Neural cell (in vitro differentiated cells): ENCODE measurements around the genes DRD1 and RNF44.

GRCh38 chr5:172918792-172919517, 40.3 kb upstream of the RPL26L1 start:
- RAMPAGE, long total RNA = no peak

DNA sequence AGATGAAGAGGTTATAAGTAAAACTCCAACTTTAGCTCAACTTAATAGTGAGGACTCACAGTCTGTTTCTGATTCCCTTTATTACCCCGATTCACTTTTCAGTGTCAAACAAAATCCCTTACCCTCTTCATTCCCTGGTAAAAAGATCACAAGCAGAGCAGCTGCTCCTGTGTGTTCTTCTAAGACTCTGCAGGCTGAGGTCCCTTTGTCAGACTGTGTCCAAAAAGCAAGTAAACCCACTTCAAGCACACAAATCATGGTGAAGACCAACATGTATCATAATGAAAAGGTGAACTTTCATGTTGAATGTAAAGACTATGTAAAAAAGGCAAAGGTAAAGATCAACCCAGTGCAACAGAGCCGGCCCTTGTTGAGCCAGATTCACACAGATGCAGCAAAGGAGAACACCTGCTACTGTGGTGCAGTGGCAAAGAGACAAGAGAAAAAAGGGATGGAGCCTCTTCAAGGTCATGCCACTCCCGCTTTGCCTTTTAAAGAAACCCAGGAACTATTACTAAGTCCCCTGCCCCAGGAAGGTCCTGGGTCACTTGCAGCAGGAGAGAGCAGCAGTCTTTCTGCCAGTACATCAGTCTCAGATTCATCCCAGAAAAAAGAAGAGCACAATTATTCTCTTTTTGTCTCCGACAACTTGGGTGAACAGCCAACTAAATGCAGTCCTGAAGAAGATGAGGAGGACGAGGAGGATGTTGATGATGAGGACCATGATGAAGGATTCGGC, 34.6 kb downstream of the CREBRF start:
- RAMPAGE, long total RNA = no peak

- RAMPAGE, long total RNA = no peak
Measured at GRCh38 chr5:173237183-173237670, 2.2 kb upstream of the NKX2-5 start.

DNA sequence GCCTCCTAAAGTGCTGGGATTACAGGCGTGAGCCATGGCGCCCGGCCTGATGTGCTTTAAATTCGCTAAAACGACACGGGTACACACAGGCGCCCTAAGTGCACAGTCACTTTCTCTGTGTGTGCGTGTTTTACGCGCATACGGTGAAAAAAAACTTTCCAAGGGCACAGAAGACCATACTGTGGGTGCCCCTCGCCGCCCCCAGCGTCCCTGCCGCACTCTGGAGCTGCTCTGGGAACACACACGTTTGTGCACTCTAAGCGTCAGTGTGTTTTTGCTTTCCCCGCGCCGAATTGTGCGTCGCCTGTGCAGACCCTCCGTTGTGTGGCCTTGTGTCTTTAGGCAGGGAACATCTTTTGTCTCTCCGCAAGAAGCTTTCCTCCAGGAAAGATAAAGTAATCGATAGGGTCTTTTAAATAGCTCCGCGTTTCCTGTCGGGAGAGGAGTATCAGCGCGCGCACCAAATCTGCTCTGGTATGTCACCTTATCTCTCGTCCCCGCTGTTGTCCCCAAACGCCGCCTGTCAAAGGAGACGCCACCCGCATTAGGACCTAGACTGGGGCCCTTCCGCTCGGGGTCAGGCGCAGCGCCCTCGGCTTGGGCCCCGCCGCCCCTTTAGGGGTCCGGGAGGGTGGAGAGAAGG, 10.4 kb upstream of the NKX2-5 start:
- RAMPAGE, long total RNA = no peak

DNA sequence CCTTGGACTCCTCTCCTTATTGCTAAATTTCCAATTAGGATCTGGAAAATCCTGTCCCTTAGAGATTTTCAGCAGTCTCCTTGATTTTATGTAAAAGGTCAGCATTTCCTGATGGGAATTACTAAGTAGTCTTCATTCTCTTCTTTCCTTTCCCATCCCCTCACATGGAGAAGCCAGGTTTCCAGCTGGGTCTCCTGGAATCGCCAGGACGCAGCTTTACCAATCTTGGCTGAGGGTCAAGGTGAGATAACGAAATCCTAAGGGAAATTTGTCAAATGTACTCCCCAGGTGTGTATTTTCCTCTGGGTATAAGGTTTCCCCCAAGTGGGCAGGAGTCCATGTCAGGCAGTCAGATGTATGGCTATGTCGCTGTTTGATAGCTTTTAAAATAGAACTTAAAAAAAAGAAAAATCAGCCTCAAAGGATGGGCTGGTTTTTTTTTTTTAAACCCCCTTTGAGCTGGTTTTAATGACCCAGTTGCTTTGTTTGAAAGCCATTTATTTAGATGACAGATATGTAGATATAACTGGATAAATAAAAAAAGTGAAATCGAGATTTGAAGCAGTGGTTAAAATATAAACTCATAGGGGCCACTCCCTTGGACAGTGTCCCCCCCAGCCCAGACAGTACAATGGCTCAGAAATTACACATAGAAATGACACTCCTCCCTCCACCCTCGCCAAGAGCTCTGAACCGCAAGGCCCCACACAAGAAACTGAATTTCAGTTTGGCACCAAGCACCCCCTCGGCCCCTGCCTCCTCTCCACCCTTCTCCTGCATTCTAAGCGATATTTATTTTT, 11.4 kb downstream of the STC2 start:
- RAMPAGE, long total RNA = no peak

DNA sequence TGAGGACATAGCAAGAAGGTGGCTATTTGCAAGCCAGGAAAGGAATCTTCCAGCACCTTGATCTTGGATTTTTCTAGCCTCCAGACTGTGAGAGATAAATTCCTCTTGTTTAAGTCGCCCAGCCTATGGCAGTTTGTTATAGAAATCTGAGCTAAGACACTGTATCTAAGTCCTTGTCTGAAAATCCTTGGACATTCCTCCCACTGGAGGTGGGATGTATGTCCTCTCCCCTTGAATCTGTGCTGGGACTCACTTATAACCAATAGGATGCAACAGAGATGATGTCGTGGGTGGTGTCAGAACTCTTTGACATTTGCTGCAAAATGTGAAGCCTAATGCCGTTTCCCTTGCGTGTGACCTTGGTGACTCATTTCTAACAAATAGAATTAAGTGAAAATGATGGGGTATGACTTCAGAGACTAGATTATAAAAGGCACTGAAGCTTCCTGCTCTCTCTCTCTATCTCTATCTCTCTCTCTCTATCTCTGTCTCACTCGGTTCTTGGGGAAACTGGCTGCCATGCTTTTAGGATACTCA, 126.0 kb upstream of the STC2 start:
- RAMPAGE, long total RNA = no peak

DNA sequence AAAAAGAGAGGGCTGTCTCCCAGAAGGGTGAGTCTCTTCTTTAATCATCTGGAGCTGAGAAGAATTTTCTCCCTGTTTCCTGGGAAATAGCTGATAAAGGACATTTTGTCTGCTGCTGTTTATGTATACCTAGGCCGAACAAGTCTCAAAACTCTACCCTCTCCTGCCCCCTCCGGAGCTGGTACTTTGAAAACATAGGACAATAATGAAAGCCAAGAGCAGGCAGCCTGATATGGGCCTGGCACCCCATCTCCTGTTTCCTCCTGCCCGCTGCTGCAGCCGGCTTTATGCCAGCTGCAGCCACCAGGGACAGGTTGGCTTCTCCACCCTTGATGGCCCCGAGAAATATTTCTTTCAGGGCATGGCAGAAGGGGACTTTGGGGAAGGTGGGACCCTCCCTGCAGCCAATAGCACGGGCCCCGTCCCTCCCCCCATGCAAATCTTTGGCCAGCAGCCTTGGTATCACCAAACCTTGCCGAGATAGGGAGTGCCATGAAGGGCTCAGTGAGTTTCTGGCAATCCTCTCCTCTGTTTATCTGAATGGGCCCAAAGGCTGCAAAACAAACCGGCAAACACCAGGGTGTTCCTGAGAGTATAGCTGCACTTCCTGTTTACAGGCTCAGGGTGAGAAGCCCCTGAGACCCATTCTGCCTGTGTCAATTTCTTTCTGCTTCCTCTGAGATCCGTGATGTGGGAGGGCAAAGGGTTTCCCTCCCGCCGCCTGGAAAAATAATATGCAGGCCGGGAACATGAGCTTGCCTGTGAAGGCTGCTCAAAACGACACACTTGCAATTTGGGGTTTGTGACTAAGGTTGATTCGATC, 73.4 kb upstream of the BOD1 start:
- RAMPAGE, long total RNA = no peak

GRCh38 chr5:173778772-173779279, 109.3 kb upstream of the CPEB4 start:
- RAMPAGE, long total RNA = no peak

- RAMPAGE, long total RNA = no peak
Measured at GRCh38 chr5:173793643-173794543, 94.3 kb upstream of the CPEB4 start.

GRCh38 chr5:173878114-173878626, 10.0 kb upstream of the CPEB4 start:
- RAMPAGE, long total RNA = no peak

- RAMPAGE, long total RNA = no peak
Measured at GRCh38 chr5:173889134-173889452, 944 bp downstream of the CPEB4 start.

GRCh38 chr5:174327412-174327903, 282.0 kb downstream of the NSG2 start:
- RAMPAGE, long total RNA = no peak

DNA sequence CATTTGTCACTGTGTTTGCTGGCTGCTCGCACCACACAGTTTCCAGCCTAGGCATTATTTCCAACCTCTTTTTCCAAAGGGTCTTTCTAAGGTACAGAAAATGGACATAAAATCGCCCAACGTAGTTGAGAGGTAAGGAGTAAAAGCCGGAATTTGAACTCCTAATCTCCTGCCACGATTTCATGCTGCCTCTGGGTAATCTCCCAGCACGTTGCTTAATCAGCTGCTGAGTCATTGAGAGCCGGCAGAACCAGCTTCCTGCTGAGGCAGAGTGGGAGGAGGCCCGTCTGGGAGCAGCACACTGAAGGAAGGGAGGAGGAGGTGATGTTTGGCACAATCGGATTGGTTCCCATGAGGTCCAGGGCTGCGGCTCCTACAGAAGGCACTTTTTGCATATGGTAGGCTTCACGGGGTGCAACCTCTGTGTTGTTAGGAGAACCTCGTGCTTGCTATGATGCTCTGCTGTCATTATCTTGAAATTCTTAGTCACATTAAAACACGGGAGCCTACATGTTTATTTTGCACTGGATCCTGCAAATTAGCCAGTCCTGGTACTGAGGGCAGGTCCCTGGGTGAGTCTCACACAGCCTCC, 191.8 kb upstream of the MSX2 start:
- RAMPAGE, long total RNA = no peak

- RAMPAGE, long total RNA = no peak
Measured at GRCh38 chr5:175443845-175444472, at the start of gene DRD1. TSS of gene DRD1 (minus strand) at chr5:175444182.

DNA sequence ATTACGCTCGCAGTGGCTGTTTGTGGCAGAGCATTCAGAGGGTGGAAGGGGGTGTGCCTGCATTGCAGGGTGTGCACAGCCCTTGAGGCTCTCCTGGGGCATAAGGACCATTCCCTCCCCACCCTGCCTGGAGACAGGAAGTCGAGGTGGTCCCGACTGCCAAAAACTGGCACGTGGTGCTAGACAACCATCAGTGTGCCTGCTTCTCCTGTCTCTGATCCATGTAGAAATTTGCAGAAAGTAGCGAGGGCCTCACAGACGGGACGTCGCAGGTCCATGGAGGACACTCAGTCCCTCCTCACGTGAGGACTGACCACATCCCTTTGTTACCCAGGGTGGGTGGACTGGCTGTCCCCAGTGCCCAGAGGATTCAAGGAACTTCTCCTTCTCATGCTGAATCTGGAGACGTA, 35.3 kb downstream of the HRH2 start:
- RAMPAGE, long total RNA = no peak

DNA sequence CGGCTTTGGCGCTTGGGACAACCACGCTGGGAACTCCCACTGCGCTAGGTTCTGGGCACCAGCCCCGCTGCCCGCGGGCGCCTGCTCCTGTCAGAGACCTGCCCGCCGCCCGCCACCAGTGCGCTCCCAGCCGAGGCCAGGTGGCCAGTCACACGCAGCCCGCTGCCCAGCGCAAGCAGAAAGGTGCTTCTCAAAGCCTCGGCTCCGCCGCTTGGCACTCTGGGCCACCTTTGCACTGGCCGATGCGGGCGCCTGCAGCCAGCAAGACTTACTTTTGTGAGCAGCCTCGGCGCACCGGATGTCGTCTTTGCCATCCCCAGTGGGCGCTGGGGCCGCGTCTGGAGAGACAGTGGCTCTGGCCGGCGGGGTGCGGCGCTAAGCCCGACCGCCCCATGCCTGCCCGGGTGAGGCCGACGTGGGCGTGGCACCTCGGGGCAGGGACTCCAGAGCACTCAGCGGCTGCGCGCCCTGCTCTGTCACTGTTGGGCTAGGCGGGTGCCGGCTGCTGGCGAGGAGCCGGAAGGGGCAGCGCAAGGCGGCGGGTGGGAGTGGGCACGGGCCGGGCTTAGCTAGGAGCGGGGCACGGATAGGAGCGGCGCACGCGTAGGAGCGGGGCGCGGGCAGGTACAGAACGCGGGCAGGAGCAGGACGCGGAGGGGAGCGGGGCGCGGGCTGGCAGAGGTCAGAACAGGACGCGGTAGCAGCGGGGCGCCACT, 39.1 kb upstream of the SIMC1 start:
- RAMPAGE, long total RNA = no peak

GRCh38 chr5:176289795-176290768, 51.9 kb downstream of the SIMC1 start:
- RAMPAGE, long total RNA = no peak

DNA sequence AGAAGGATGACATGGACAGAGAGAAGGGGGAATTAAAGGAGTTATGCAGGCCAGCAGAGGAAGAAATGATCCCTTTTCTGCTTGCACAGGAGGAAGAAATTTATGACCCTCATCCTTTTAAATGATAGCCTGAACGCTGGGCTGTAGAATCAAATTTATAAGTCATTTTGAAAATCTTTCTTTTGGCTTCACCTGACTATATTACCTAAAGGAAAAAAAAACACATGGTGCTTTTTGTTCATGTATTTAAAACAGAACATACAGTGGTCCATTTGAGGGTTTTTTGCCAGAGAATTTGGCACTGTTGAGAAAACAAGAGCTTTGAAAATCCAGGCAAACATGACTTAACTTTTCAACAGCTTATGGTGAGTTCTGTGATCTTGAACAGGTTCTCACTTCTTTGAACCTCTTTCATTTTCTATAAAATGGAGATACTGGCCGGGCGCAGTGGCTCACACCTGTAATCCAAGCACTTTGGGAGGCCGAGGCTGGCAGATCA, 5.2 kb downstream of the FAF2 start:
- RAMPAGE, long total RNA = no peak

DNA sequence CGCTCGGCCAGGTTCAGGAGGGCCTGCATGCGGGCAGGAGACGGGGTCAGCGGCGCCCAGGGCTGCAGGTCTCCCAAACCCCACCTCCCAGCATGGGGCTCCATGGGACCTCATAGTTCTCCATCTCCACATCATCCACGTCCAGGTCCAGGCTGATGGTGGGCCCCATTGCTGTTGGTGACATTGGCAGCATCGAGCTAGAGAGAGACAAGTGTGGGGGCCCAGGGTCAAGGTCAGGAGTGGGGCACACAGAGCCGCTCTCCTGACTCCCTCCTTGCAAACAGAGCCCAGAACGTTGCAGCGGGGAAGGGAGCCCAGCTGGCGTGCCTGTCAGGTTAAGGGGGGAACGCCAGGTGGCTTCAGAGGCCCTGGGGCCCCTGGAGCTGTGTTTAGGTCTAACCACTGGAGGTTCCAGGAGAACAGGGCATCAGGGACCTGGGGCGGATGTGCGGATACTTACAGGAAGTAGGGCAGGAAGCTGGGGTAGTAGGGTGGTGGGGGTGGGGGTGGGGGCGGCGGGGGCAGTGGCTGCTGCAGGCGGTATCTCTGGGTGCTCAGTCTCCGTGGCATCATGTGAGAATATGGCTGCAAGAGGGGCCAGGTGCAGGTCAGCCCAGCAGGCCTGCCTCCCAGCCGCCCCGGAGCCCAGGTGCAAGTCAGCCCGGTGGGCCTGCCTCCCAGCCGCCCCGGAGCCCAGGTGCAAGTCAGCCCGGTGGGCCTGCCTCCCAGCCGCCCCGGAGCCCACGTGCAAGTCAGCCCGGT, 7.4 kb downstream of the RNF44 start:
- RAMPAGE, long total RNA = no peak

DNA sequence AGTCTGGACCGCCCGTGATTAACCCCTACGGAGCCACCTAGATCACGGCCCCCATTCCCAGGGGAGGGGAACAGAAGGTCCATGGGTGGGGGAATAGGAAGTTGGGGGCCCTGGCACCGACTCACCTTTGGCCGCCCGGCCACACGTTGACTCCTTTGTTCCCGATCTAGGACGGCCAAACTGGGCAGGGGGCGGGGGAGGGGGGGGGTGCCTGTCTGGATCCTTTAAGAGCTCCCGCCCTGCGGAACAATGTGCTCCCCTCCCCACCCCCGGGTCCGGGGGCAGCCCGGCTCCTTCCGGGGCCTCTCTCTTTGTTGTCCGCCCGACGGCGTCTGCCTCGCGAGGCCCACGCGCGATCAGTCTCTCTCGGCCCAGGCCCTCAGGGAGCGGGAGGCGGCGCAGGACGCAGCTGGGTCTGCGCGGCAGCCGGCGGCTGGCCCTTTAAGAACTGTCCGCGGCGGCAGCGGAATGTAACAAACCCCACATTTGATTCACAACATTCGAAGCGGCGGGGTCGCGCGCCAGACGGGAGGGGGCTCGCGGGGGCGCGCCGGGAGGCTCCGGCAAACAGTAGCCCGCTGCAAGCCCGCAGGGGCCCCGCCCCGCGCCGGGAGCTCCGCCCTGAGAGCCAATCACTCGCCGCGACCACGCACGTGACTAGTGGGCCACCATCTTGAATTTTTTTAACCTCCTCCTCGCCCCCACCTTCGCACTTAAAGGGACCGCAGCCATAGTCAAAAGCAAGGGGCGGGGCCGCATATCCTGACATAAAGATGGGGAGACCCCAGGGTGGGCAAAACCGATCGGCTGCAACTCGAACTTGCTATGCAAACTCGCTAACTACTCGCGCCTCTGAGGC, at the start of gene RNF44:
RNF44 (minus strand) TSS at position 588 of the 859 bp plus-strand sequence.
- RAMPAGE, long total RNA = start-site peak on the minus strand centred at position 497 of the sequence, 225 bp wide, 935 and 281 reads in 2 replicates